ENCODE data around the genes LAMB2 and RBM6.

GRCh38 chr3:48686495-48686989 is 827 bp upstream of the NCKIPSD start:
- RRBS, 2 experiments = no CpG with 5 or more reads among the region's 9 CpGs

- RRBS, 2 experiments = no CpG with 5 or more reads among the region's 23 CpGs
Measured at GRCh38 chr3:48695148-48695910, 9.6 kb upstream of the NCKIPSD start.

GRCh38 chr3:48702310-48702939 is 14.6 kb downstream of the IP6K2 start:
- RRBS, 2 experiments = no CpG with 5 or more reads among the region's 6 CpGs

- RRBS, 2 experiments = no CpG with 5 or more reads among the region's 9 CpGs
Measured at GRCh38 chr3:48747239-48748562, 30.7 kb upstream of the IP6K2 start.

DNA sequence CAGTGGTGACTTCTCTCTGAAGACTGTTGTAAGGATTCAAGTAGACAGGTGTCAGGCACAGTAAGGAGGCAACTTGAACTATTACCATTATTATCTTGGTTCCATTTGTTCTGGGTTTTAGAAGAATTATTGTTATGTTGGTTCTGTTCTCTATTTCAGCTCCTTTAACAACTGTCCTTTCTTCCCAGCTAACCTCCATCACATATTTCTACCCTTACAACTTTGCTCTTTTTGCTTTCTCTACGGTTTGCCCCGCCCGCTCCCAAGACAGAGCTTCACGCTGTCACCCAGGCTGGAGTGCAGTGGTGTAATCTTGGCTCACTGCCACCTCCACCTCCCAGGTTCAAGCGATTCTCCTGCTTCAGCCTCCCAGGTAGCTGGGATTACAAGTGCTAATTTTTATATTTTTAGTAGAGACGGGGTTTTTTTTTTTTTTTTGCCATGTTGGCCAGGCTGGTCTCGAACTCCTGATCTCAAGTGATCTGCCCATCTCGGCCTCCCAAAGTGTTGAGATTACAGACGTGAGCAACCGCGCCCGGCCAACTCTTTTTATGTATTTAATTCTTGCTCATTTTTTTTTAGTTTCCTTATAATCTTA is 51.3 kb downstream of the PRKAR2A start:
- RRBS, 2 experiments = no CpG with 5 or more reads among the region's 12 CpGs

DNA sequence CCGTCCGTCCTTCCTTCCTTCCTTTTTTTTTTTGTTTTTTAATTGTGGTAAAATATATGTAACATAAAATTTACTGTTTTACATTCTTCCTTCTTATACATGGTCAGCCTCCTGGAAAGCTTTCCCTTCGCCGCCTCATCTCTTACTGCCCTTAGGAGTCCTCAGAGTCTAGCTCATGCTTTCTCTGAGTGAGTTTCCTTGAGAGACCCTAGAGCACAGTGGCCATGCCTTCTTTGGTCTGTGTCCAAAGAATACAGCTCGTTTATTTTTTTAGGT is 10.6 kb downstream of the ARIH2 start:
- RRBS, 2 experiments = no CpG with 5 or more reads among the region's 5 CpGs

- RRBS, 2 experiments = 4% methylated on average over 11 of the region's 26 CpGs; no CpG with 5 or more reads in 1 of the 2 experiments
Measured at GRCh38 chr3:49021600-49021805, 418 bp upstream of the NDUFAF3 start.

DNA sequence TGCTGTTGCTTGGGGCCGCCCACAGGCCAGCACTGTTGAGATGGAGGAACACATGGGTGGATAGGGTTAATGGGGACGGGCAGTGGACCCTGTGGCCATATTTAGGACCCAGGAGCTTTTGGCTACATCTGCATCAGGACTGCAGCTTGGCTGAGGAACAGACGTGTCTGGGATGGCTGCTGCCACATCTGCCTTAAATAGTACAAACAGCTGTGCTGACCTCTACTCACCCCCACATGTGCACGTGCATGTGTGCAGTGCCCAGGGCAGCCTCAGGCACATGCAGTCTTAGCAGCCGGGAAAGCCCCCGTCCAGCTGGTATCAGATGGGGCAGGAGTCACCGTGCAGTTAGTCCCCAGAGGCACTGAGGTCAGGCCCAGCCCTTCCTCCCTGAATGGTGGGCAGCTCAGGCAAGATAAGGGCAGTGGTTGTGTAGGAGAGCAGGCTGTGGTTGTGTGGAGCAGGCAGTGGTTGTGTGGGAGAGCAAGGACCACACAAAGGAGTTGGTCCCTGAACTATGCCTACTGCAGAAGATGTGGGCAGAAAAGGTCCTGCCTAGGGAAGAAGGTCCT is 3.4 kb downstream of the NDUFAF3 start:
- RRBS, 2 experiments = no CpG with 5 or more reads among the region's 7 CpGs

- RRBS, 2 experiments = no CpG with 5 or more reads among the region's 7 CpGs
Measured at GRCh38 chr3:49103819-49104018, 838 bp downstream of the QARS1 start.

- RRBS, 2 experiments = 0 to 6% methylated on average over 2 of the region's 39 CpGs
Measured at GRCh38 chr3:49131971-49133309, at the start of gene LAMB2. Gene LAMB2 (minus strand): TSS chr3:49133050.

DNA sequence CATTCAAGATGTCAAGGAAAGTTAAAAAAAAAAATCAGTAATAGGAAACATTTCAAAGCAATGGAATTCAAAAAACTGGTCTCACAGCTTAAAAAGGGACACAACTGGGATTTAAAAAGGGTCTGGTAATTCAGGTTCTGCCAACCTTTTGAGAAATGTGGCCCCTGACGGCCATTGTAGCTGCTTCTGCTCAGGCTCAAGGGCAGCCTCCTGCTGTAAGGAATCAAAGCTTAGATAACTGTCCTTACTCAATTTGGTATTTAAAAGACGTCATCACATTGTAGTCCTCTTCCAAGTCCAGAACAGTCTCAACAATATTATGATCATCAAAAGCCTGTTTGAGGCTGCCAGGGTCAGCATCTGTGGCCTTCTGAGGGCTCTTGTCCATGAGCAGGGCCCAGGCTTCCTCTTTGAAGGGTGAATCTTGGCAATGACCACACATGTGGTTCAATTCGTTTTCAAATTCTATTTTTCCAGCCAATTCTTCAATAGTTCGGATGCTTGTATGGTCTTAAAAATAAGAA is 6.0 kb downstream of the C3orf62 start:
- RRBS, 2 experiments = no CpG with 5 or more reads among the region's 4 CpGs

DNA sequence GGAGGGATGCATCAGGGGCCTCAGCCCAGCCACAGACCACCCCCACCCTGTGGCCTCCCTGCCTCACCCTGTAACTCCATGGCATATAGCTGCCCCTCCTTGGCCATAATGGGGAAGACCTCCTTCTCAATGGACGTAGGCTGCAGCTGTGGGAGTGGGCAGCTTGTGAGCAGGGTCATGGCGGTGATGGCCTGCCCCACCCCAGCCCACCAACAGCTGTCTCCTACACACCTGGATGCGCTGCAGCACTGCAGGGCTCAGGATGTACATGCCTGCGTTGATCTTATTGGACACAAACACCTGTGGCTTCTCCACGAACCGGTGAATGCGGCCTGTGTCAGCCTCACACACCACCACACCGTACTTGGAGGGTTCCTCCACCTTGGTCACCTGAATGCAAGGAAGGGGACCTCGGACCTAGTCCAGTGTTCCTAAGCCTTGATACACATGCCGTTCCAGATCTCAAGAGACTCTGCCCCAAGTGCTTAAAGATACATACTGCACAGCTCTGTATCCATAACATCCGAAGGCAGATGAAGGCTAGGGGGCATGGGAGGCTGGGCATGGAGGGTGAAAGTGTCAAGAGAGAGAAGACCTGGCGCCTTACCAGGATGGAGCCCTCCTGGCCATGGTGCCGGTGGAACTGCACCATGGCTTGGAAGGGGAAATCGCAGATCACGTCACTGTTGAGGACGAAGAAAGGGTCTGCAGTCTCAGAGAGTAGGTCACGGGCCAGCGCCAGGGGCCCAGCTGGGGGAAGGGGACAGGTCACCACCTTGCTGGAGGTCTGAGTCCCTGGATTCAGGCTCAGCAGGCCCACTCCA is 1.2 kb downstream of the GMPPB start:
- RRBS, 2 experiments = no CpG with 5 or more reads among the region's 18 CpGs

GRCh38 chr3:49807257-49808150 is 4.4 kb downstream of the INKA1 start:
- RRBS, 2 experiments = no CpG with 5 or more reads among the region's 14 CpGs

DNA sequence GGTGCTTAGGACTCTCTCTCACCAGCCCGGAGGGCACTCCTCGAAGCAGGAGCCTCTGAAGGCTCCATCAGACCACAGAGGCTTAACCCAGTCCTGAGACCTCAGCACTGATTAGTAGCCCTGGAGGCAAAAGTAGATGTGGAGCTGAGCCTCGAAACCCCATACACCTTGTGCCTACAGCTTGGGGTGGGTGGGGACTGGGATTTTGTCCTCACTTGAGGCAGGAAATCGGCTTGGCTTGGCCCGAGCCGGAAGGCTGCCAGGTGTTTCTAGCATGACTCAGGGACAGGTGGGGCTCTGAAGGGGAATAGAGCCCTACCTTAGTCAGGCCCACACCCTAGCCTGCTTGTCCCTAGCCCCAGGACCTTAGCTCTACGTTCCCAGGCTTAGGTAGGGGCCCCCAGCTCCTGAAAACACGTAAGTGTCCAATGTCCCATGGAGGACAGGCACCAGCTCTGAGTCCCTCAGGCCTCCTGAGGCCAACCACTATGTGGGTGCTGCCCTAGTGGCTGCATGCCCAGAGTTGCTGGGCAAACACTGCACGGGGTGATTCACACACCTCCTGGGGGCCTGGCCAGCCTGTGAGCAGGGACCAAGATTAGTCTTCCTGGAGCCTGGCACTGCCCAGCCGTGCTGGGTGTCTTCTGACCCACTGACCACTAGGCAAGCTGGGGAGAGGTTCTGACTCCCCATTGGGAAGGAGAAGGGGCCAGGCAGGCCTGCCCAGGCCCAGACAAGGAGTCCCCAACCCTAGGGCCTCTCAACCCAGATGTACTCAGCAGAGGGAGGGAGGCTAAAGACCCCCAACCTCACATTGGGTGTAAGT is 3.0 kb downstream of the MST1R start:
- RRBS, 2 experiments = no CpG with 5 or more reads among the region's 10 CpGs

DNA sequence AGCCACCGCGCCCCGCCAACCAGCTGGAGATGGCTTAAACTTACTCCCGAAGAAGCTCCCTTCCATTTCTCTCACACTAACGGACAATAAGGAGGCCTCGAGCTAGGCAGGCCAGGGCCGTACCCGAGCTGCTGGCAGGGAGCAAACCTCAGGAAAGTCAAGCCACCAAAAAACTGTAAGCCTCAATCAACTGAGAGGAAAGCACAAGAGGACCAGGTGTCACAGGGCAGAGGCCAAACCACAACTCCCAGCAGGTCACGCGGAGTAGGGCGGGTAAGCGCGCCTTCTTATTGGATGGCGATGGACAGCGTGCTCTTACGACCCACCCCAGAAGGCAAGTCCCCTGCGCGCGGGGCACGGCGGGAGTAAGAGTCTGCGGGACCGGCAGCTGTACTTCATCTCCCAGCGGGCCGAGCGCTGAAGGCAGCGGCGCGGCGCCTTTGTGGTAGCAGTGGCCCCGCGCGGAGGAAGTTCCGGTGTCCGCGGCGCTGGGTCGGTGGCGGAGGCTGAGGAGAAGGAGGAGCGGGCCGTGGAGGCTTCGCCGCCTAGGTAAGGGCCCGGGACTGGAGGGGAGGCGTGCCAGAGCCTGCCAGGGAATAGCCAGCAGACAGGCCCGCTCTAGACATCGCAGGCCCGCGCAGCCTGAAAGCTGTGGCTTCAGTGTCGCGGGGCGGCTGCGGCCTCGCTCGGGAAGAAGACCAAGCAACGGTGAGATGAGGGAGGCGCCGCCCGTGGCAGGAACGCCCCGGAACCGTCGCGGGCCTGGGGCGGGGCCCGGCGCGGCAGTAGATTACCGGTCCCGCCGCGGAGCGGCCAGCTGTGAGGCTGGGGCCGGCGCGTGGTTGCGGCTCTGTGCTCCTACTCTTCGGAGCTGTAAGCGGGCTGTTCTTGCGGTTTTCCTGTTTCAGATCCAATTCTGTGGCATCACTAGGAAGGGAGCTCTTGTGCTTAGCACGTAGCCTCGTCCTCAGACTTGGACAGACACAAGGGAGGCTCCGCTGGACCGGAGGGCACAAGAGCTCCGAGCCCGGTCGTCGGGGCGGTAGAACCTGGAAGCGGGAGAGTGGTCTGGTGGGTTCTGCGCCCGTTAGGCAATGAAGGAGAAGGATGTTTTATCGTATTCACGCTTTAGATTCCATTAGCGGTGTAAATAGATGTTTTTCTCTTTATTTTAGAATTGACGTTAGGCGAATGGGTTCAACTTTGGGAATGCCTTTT is at the start of gene RBM6:
TSS of gene RBM6 (plus strand) at position 474 of the 1,218 bp plus-strand sequence.
- RRBS, 2 experiments = under 1 to 3% methylated on average over 23 of the region's 97 CpGs

- RRBS, 2 experiments = no CpG with 5 or more reads among the region's 1 CpG
Measured at GRCh38 chr3:50057611-50057875, 31.2 kb upstream of the RBM5 start.

GRCh38 chr3:50154449-50155163 is 518 bp upstream of the SEMA3F start:
- RRBS, 2 experiments = 2 to 5% methylated on average over 60 to 68 of the region's 84 CpGs

DNA sequence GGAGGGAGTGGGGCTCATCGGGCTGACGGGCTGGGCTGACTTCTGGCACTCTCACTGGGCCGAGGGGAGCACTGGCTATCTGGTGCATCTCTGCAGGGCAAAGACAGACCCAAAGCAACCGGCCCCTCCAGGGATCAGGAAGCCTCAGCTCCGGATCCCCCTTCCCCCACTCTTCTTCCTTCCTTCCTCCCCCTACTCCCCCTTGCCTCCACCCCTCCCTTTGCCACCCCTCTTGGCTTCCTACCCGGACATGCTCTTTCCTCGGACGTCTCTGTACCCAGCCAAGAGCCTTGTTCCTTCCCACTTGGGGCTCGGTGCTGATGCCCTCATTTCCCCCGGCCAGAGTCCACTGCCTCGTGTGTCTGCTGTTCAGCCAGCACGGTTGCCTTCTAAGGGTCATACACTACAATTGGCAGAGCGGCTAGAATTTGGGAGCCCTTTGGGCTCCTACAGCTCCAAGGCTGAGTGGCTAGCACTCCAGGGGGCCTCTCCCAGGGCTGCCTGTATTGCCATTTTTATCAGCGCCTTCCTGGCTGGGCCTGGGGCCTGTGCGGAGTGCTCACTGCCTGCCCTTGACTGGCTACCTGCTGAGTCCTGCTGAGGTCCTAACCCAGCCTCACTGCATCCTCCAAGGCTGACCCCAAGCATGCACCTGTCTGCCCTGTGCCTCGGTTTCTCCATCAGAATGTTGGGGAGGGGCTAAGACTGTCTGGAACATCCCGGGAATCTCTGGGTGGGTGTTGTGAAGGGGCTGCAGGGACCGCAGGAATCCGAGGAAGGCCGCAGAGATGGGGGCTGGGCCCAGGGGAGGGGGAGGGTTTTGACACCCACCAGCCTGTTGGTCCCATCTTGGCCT is 11.0 kb downstream of the SEMA3F start:
- RRBS, 2 experiments = 14 to 28% methylated on average over 5 of the region's 20 CpGs

GRCh38 chr3:50170549-50171243 is 15.6 kb downstream of the SEMA3F start:
- RRBS, 2 experiments = no CpG with 5 or more reads among the region's 16 CpGs

GRCh38 chr3:50188134-50189015 is 3.0 kb upstream of the GNAT1 start:
- RRBS, 2 experiments = no CpG with 5 or more reads among the region's 10 CpGs

Data from Panc1 (cell line).